Right ventricle myocardium (tissue), 1 donor: Measurements from ENCODE around the gene VAV3.

GRCh38 chr1:107965039-107965336 is at the start of gene VAV3:
Gene VAV3 (minus strand): TSS chr1:107965180.
- PRO-cap, 2 experiments: peak in 2 of 2 experiments; most common plus-strand start chr1:107965229 (in 2); most common minus-strand start chr1:107965132 (in 1)

DNA sequence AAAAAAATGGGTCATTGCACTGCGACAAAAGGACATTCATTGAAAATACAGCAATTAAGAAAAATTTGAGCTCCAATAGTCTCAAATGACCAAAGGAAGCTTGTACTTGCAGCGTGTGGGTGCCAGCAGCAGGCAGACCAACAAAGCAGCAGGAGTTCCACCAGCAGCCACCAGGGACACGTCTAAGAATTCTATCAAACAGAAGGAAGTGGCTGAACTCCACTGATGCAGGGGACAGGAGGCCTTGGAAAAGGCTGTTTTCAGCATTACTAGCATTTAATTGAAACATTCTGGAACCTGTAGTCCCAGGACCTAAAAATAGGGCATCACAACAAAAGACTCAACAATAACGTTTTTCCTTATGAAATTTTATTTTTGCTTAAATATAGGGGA is 84.6 kb upstream of the VAV3 start:
- PRO-cap, 2 experiments: no peak in any of the 2 experiments

DNA sequence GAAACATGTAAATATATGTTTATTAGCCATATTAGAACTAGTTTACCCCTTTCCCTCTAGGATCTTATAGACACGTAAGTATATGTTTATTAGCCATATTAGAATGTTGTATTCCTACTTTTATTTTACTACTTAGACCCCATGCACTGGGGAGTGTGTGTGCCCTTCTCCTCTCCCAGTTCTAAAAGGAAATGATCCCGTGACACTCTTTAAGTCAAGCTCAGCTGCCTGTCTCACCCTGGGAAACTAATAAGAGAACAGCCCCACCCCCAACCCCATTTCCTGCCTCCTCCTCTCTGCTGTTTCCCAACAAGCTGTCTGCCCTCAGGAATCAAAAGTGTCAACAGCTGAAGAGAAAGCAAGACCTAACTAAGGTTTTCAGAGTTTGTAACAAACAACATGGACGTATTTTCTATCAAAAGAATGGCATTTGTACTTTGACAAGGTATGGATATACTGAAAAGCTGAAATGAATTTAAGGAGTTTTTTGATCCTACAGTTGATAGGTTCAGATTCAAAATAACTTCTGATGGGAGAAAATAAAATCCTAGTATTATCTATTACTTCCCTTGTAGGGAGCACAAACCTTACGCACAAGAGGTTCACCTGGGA is 92.6 kb upstream of the VAV3 start:
- PRO-cap, 2 experiments: no peak in any of the 2 experiments

DNA sequence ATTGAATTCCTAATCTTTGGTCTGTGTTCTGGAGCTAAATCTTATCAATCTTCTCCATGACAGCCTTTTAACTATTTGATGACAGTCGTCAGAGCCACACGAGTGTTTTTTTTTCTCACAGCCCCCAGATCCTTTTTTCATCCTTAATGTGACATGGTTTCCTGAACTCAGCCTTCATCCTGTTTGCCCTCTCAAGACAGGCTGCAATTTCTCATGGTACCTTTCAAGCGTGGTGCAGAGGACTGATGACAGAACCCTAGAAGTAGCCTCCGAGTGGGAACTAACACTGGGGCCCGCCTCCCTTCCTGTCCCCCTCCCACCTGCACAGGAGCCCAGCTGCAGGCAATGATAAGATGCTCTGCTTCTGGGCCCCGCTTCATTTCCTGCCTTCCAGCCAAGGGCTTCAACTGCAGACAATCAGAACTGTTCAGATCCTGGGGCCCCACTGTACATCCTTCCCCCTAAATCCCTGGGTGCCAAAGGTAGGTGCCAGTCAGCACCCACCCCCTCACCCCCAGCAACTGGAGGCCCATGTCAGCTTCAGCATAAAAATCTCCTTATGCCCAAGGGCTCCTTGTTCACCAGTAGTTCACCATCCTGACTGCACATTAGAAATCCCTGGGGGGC is 114.6 kb upstream of the VAV3 start:
- PRO-cap, 2 experiments: no peak in any of the 2 experiments

DNA sequence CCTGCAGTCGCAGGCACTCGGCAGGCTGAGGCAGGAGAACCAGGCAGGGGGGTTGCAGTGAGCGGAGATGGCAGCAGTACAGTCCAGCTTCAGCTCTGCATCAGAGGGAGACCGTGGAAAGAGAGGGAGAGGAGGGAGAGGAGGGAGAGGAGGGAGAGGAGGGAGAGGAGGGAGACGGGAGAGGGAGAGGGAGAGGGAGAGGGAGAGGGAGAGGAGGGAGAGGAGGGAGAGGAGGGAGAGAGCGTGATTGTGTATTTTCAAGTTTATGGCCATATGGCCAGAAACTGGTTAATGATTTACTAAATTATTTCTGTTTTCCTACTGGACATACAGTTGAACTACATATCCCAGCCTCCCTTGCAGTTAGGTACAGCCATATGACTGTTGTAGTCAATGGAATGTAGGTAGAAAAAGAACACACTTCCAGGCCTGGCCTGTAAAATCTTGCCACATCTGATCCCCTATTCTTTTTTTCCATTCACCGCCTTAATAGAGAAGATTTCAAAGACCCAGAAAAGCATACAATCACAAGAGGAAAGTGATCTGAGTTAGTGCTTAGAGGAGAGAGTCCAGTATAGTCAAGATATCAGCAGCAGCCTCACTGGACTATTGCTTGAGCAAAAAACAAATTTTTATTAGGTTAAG is 23.1 kb upstream of the EEIG2 start:
- PRO-cap, 2 experiments: no peak in any of the 2 experiments

- PRO-cap, 2 experiments: no peak in any of the 2 experiments
Observed at GRCh38 chr1:108617566-108618288, 43.2 kb downstream of the HENMT1 start.

DNA sequence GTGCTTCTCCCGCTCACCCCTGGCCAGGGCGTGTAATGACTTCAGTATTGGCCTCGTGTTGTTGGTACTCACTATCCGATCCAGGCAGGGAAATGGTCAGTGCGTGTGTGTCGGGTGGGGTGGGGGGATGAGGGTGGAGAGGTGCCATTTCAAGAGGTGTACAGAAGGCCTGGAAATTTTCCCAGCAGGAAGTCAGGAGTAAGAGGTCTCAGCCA is 1.0 kb downstream of the PRPF38B start:
- PRO-cap, 2 experiments: peak in 1 of 2 experiments; most common plus-strand start position 149 of the sequence (in 1); most common minus-strand start position 37 of the sequence (in 1)

DNA sequence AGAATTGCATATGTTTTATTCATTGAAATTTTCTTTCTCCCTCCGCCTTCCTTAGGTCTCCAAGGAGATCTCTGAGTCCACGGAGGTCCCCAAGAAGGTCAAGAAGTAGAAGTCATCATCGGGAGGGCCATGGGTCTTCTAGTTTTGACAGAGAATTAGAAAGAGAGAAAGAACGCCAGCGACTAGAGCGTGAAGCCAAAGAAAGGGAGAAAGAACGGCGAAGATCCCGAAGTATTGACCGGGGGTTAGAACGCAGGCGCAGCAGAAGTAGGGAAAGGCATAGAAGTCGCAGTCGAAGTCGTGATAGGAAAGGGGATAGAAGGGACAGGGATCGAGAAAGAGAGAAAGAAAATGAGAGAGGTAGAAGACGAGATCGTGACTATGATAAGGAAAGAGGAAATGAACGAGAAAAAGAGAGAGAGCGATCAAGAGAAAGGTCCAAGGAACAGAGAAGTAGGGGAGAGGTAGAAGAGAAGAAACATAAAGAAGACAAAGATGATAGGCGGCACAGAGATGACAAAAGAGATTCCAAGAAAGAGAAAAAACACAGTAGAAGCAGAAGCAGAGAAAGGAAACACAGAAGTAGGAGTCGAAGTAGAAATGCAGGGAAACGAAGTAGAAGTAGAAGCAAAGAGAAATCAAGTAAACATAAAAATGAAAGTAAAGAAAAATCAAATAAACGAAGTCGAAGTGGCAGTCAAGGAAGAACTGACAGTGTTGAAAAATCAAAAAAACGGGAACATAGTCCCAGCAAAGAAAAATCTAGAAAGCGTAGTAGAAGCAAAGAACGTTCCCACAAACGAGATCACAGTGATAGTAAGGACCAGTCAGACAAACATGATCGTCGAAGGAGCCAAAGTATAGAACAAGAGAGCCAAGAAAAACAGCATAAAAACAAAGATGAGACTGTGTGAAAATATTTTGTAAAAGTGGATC is 7.3 kb downstream of the PRPF38B start:
- PRO-cap, 2 experiments: no peak in any of the 2 experiments

- PRO-cap, 2 experiments: no peak in any of the 2 experiments
Observed at GRCh38 chr1:108897156-108897678, 20.4 kb downstream of the GPSM2 start.

DNA sequence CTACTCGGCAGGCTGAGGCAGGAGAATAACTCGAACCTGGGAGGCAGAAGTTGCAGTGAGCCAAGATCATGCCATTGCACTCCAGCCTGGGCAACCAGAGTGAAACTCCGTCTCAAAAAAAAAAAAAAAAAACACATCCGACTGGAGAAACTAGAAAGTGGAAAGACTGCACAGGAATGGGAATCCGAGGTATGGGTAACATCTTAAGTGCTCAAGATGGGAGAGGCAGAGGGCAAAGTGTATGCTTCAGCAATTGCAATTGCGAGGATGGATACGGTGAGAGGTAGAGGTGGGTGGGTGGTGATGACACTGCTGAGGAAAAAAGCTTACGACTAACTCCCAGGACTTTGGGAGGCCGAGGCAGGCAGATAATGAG is 9.4 kb downstream of the CLCC1 start:
- PRO-cap, 2 experiments: no peak in any of the 2 experiments

- PRO-cap, 2 experiments: peak in 2 of 2 experiments; most common plus-strand start chr1:109100193 (in 2); most common minus-strand start chr1:109100632 (in 2)
Observed at GRCh38 chr1:109099839-109100768, 9.5 kb downstream of the TMEM167B start.

DNA sequence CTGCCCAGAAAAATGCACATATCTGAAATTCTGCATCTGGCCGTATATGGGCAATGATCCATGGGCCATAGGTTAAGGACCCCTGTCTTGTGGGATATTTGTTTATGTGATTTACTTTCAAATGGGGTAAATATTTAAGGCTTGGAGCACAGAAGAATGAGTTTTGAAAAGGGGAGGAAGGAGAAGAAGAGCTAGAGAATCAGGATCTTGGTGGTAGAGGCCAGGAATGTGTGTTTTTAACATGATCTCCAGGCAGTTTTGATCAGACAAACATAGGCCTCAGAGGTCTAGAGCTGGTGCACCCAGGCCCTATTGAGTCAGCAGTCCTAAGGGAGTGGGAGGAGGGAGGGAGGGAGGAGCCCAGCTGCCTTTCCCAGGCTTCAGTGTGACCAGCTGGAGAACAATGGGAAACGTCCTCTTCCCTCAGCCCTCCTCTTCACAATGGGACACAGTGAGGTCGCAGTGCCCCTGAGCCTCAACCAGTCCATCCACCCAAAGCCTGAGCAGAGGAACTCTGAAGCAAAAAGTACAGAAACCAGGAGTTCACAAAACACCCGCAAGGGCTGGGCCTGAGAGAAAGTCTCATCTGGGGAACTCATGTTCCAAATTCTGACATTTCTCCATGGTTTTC is 37.2 kb downstream of the ELAPOR1 start:
- PRO-cap, 2 experiments: peak in 1 of 2 experiments; most common plus-strand start position 383 of the sequence (in 1)

DNA sequence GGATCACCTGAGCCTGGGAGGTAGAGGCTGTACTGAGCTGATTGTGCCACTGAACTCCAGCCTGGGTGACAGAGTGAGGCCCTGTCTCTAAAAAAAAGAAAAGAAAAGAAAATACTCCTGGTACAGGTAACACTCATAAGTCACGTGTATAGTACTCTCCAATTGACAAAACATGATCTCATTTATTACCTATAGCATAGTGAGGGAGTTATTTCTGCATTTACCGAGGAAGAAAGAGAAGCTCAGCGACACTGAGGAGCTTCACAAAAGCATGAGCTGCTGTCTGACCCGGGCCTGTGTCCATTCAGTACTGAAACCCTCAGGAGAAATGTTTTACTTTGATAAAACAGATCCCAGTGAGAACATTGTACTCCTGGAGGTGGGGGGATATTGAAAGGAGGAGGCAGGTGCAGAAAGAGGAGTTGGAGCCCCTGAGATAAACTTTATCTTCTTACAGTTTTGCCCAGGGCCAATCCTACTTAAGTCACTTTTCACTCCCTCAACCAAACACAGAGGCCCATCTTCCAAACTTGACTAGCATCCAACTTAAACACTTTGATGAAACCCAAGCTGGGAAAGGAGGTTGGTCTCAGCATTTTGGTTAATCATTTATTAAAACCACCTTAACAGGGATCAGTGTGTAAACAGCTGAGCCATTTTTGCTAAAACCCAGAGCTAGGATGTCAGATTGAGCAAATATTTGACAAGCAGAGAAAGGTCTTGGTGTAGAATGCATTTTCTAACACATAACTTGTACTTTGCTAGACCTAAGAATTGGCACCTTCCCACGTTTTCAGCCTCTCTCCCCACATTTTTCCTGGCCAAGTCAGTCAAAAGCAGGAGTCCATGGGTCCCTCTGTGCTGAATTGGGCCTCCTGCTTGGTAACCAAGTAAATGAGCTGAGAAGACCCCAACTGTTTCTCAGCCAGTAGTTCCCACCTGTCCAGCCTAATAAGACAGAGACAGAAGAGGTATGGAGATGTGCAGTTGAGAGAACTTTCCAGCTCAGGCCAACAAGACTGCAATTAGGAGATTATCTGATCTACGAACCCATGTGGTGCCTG is 32.5 kb upstream of the SARS1 start:
- PRO-cap, 2 experiments: no peak in any of the 2 experiments

- PRO-cap, 2 experiments: no peak in any of the 2 experiments
Observed at GRCh38 chr1:109201329-109201697, 12.4 kb upstream of the SARS1 start.

DNA sequence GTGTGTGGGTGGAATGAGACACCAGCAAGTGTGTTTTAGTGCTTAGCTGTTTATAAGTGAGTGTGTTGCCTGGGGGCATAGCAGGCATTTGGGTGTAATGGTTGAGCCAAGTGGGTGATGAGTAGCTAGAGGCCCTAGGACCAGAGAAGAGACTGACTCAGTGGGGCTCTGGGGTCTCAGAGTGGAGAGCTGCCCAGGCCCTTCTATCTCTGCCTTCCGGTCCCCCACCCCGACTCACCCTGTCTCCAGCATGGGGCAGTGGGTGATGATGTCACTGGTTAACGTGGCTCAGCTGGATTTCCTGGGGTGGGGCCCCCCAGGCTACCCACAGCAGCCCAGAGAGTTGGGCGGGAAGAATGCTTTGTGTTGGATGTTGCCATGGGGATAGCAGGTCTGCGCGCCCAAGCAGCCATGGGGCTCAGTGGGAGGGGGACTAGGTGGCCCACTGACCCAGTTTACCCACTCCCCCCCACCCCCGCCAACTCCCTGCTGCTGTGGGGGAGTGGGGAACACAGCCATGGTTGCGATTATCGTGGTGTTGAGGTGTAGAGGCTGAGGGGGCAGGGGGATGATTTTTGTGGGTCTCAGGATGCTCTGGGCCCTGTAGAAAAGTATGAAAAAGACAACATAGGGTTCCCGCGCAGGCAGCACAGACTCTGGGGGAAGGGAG is 8.3 kb downstream of the CELSR2 start:
- PRO-cap, 2 experiments: no peak in any of the 2 experiments

DNA sequence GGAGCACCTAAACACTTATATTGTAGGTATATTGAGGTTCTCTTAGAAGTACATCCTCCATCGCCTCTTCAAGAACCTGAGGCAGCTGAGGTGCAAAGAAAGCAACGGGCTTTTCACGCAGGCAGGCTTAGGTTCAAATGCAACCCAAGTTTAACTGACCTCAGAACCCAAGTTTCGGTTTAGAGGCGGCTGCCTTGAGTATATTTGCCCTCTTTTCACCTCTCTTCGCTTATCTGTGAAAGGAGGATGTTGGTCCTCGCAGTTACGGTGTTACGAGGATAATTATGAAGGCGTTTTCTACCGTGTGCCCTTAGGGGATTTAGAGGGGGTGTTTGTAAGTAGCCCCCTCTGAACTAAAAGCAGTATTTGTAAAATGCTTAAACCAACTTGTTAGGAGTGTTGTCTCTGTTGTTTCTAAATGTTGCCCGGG is 690 bp upstream of the PSRC1 start:
- PRO-cap, 2 experiments: no peak in any of the 2 experiments

DNA sequence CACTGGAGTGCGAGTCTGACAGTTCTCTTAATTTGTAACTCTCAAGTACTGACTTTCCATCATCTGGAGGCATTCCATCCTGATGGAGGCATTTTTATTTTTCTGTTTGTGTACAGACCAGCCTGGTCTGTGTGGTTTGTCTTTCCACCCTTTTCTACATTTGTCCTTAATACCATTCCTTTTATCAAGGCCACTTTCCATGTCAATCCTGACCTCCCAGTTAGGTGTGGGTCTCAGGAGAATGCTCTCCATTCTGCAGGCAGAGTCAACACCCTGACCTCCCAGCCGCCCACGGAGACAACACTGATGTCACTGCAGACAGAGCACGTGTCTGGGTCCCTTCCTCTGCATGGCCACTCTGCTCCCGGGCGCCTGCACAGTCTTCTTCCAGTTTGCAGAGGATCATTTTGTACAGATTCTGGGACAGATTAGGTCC is 8.3 kb downstream of the MYBPHL start:
- PRO-cap, 2 experiments: no peak in any of the 2 experiments

DNA sequence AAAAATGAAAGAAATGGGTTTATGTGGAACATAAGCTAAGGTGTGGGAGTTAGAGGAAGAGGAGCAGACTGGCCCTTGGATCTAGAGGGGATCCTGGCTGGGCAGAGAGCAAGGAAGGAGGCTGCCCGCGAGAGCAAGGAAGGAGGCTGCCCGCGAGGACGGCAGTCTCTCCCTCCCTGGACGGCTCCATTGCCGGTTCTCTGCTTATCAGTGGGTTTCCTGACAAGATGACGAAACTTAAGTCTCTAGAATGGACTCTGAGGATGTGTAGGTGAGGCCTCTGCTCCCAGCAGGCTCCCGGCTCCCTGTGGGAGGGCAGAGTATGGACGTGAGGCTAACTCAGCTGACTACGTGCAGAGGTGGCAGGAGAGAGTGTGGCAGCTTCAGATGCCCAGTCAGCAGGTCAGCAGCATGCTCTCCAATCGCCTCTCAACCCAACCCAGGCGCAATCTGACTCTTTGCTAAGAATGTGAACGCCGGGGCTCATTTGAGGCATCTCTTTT is 6.1 kb downstream of the MYBPHL start:
- PRO-cap, 2 experiments: no peak in any of the 2 experiments

DNA sequence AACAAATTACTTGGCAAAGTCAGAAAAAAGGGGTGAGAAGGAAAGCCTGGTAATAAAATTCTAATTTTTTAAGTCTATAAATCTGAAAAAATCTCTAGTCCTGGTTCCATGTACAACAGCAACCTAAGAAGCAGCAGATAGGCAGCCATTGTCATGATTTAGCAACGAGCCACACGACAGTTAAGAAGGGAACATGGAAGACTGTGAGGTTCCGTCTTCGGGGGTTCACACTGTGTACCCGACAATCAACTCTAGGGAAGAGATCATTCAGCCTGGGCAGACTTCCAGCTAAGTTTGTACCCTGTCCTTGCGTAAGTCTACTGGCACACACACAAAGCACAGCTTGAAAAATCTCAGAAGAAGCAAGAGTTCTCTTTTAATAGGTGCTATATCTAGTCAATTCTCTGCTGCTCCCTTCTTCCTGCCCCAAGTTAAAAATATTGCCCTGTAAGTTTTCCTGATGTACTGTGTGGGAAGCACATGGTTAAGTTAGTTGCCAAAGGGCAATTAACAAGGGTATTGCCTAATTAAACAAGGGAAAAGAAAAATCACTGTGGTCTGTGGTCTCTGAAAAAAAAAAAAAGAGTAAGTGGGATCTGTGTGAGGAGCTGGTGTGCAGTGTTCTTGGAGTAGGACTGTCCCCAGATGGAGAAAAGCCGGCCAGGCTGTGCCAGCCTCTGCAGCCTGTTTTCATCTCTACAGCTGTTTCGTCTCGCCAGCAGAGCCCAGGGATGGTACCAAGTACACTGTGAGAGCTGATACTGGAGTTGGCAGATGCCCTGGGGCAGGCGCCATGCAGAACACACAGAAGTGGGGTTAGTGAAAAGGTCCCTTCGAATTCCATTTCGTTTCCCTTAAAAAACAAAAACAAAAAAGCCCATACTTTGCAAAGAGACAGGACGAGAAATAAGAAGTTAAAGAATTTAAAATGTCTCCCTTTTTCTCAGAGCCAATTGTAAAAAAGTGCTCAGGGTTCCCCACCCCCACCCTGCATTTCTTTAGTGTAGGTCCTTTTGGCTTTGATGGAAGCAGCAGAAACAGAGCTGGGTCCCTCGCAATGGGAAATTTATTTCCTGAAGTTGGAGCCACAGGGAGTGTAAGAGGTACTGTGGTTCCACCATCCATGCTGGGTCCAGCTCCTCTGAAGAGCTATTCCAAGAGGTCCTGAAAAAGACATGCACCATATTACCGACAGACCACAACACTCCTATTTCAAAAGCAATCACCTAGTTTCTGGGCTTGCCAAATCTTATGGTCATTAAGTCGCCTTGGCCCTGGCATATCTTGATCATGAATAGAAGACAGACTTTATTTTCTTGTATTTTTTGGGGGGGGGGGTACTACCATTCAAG is 6.6 kb upstream of the MYBPHL start:
- PRO-cap, 2 experiments: no peak in any of the 2 experiments

GRCh38 chr1:109335870-109336406 is 29.1 kb upstream of the MYBPHL start:
- PRO-cap, 2 experiments: no peak in any of the 2 experiments